Placental pericyte (primary cell): Measurements from ENCODE around the gene EPB41L3.

- CAGE, long polyA plus RNA: no peak
These were observed 62.0 kb downstream of the LPIN2 start for GRCh38 chr18:2950792-2951473.

DNA sequence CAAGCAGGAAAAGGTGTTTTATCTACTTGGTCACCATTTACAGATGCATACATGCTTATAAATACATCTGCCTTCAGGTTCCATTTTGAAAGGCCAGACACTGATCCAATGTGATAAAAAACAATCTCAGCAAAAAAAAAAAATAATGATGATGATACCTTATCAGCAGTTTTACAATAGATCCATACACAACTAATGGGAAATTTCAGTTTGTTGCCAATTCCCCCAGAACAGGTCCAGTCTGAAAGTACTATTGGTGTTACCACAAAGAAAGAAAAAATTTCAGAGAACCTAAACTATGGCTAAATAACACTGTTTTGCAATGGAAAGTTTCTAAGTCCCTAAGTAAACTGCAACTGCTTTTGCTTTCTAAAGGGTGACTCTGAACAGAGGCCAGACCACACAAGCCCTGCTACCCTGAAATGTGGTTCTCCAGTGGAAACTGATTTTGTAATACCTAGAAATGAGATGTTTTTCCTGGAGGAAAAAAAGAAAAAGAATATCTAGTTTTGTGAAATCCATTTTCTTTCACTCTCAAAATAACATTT is 54.1 kb downstream of the LPIN2 start:
- CAGE, long polyA plus RNA: no peak

- CAGE, long polyA plus RNA: no peak
These were observed 26.8 kb downstream of the LPIN2 start for GRCh38 chr18:2986042-2986642.

DNA sequence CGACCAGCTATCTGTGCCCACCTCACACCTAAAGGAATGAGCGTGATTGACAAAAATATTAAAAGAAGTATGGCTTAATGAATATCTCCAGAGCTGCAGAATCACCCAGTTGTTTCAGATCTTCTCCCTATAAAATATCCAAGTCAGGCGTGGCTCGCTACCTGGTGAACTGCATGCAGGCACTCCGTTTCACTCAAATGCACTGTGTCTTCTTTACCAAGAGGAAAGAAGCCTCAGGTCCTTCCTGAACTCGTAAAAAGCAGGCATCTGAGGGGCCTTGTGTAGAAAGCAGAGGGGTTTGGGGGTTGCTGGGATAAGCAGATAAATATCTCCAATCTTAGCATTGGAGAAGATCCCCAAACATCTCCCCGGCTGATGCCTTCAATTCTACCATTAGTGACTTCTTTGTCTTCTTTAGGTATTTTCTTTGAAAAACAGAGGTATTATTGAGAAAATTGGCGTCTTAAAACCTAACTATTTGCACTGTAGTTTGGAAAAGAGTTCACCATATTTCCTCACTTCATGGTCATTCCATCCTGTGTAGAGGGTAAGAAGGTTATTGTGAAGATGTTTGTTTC is 67.8 kb downstream of the MYOM1 start:
- CAGE, long polyA plus RNA: no peak

GRCh38 chr18:3179440-3180096 is 40.2 kb downstream of the MYOM1 start:
- CAGE, long polyA plus RNA: no peak

DNA sequence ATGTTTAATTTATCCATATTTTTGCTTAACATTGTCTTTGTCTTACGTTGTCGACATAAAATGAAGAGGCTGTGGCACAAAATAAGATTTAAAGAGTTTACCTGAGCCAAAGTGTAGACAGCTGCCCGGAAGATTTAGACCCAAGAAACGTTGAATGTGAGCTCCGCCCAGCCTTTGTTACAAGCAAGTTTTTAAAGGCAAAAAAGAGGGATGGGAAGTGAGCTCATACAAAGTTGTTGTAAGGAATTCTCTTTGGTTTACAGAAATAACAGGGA is 66.8 kb upstream of the TGIF1 start:
- CAGE, long polyA plus RNA: no peak

GRCh38 chr18:3466068-3466785 is 16.3 kb downstream of the TGIF1 start:
- CAGE, long polyA plus RNA: no peak

DNA sequence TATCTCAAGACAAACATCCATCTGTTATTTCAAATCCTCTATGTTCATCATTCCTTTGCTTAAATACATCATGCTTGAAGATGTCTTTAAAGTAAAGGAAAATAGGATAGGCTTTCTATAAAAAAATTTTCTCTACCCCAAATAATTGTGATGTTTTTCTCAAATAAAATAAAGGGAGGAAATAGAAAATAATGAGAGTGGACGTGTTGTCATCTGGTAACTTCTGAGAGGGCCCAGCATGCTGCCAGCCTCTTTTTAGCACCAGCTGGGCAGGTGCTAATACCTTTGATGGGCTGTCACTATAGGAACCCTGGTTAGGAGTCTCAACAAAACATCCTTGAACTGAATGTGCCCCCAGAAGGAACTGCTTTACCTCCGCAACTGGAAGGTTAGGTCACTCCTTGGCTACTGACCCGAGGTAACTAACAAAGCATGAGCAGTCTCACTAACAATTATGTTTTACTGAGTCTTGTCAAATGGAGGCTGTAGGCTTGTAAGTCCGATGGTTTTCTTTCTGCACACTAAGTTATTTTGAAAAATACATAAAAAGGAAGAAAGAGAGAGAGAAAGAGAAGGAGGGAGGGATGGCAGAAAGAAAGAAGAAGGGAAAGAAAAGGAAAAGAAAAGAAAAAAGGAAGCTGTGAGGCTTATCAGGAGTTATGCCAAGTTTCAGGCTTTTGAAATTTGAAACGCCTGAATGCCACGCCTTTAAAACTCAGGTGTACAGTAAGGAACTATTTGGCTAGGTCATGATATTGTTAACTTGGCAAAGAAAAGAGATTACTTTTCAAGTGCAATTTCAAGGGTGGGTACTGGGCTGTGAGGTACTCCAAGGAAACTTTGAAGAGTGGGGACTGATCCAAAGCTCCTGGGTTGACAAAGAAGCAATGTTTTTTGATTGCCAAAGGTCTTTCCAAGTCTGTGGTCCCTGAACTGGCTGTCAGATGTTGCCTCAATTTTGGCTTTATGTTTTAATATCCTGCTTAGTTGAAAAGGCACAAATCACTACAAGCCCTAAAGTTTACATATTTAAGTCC is 91.0 kb downstream of the TGIF1 start:
- CAGE, long polyA plus RNA: no peak

DNA sequence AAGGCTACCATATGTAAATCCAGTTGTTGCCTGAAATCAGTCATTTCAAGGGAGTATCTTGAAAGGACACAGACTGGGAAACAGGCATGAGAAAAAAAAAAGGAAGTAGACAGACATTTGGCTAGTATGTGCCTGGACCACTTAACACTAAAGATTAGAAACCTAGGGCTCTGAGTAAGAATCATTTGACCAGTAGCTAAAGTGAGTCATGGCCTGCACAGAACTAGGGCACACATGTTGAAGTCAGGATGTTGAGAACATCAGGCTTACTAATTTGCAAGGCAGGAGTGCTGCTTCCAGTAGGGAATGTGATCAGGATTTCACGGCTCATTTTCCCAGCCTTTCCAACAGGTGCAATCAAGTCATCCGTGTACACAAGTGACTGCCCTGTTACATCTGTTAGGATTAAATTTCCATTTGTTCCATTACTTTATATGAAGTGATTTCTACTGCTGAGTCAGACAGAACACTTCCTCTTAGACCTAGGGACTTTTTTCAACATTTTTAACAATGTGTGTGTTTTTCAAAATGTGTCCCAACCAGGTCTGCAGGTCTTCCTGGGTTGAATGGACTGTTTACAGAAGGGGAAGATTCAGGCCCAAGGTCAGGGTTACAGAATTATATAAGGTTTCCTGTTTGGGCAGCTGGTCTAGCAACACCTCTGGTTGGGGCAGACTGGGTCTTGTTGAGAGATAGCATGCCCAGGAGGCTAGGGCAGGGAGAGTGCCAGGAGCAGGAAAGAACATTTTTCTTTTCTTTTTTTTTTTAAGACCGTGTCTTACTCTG is 145.6 kb downstream of the TGIF1 start:
- CAGE, long polyA plus RNA: no peak

DNA sequence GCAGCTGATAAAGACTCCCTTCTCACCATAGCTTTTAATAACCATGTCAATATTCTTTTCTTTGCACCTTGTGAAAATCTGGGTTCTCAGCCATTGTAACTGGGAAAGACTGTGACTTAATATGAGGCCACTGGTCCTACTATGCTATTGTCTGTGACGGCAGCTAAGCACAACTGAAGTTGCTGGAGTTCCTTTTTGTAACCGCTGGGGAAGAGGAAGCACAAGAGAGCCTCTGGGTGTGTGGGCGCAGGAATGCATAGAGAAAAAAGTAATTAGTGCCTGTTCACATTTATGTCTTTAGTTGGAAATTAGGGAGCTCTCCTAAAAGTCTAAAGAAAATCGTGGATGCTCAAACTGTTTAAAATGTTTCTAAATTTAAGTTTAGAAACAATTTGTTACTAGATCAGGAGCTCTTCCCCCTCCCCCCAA is 214.9 kb downstream of the TGIF1 start:
- CAGE, long polyA plus RNA: no peak

GRCh38 chr18:3666275-3666690 is 216.3 kb downstream of the TGIF1 start:
- CAGE, long polyA plus RNA: no peak

DNA sequence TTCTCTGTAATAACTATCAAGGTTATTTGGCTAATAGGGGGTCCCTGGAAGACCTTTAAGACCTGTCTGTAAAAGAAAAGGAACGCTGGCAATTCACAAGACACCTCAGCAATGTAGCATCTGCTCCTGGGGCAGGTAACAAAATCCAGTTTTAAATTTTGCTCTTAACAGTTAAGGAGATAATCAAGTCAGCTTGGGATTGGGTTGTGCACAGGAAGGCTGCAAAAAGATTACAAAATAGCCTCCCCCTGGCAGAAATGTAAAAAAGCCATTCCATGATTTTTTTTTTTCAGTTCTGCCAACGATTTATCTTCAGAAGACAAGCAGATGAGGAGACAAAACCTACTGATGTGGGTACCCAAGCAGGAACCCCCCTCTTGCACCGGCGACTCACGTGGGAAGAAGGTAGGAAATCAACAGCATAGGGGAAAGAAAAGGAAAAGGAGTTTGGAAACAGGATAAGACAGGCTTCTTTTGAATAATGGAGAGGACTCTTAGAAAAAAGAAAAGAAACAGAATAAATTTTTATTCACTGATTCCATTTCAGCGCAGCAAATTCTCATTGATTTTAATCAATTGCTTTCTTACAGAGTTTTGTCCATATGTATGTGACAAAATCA is 462.2 kb downstream of the DLGAP1 start:
- CAGE, long polyA plus RNA: no peak

- CAGE, long polyA plus RNA: no peak
These were observed 87.8 kb downstream of the EPB41L3 start for GRCh38 chr18:5456009-5456366.

- CAGE, long polyA plus RNA: no peak
These were observed 87.2 kb downstream of the EPB41L3 start for GRCh38 chr18:5456578-5457093.

DNA sequence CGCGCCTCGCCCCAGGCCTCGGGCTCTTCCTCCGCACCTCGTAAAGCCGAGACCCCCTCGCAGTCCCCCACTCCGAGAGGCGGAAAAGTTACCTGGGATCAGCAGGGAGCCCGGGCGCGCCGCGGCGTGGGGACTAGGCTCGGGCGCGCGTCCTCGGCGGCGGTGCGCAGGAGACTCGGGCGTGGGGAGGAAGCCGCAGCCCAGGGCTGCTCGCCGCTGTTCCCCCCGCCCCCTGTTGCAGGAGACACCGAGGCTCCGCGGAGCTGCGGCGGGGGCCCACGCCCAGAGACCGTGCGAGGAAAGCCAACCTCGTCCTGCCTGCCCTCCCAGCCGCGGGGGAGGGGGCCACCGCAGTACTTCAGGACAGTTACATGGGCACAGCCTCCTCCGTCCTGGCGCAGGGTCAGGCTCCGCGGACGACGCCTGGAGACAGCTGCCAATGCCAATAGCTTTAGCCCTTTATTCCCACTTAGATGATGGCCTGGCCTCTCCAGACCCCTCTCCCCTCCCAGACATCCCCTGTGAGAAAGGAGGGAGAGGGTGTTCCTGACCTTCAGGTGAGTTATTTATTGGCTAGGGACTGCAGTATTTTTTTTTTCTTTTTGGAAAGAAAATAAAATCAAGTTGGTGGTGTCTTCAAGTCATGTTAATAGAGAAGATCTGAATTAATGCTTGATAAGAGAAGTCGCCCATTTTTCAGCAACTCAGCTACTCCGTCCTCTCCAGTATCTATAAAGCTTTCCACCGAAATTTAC is at the start of gene EPB41L3:
EPB41L3 (minus strand) TSS at position 177 of the 755 bp plus-strand sequence.
- CAGE, long polyA plus RNA: no peak

GRCh38 chr18:5627679-5628101 is 83.9 kb upstream of the EPB41L3 start:
- CAGE, long polyA plus RNA: no peak

DNA sequence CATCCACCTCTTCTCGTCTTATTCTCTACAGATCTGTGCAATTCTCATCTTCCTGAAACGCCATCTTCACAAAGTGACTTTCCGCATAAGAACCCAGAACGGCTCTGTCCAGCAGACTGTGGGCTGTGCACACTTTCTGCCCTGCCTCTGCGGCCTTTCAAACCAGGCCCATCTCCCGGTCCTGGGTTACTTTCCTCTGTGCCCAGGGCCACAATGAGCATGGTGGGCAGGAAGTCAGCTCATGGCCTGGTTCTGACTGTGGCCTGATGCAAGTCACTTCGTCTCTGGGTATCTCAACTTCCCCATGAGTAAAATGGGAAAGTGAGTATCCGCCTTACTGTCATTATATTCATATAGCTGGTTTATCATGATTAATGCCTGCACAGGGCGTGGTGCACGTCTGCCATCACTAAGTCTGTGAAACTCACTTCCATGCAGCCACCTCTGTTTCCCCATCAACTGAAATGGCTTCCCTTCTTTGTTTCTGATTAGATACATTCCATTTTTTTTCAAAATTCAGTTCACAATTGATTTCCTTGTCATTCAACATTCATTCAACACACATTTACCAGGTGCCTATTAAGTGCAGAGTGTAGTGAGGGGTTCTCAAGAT is 71.8 kb upstream of the TMEM200C start:
- CAGE, long polyA plus RNA: no peak

DNA sequence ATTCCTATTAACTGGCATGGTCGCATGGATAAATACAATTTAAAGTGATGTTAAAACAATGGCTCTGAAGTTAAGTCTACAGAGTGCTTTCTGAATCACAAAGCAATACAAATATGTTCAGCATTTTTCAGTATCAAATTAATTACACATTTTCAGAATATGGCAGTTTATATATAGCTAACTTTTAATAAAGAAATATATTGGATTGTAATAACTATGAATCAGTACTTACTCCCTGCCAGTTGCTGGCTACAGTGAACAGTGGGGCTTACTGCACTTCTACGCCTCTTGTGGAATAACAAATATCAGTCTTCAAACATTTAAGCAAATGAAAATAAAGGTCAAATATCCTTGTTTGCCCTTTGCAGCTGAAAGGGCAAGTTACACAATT is 156.9 kb upstream of the TMEM200C start:
- CAGE, long polyA plus RNA: no peak

- CAGE, long polyA plus RNA: no peak
These were observed 163.5 kb upstream of the TMEM200C start for GRCh38 chr18:6058885-6059221.

- CAGE, long polyA plus RNA: no peak
These were observed 52.0 kb downstream of the L3MBTL4 start for GRCh38 chr18:6362860-6363059.